Neural crest cell (in vitro differentiated cells): ENCODE data around the gene C2orf73.

DNA sequence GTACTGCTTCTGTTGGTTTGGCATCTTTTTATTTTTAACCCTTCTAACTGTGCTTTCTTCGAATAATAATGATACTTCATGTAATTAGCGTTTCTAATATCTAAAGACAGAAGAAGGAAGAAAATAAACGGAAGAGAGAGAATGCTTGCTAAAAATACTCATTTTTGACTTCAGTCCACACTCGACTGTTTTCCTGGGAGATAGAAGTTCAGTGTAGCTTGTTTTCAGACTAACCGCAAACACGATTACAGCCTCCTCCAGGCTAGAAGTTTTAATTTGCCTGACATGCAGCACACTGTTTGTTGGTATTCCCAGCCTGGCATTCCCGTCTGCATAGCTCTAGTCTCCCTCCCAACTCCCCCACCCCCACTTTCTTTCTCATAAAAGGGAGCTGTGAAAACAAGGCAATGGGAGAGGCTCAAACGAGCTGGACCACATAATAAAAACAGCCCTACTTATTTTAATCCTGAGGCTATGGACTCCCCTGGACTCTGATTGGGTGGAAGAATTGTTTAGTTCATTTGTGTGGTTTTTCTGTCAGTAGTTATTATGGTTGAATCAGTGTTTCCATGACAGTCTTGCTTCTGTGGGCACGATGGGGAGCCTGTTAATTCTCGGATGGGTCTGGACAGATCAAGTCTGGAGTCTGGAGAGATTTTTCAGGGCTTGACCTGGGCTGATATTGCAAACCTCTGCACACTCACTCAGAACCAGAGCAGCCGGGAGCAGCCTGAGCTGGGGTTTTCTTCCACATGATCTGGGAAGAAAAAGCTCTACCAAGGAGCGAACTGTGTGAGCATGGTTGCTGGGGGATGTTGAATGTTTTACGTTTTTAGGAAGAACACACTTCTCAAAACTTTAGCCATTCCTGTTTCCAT, 1.2 kb downstream of the STON1 start:
- PRO-cap: no peak

GRCh38 chr2:50144122-50144709, 887.7 kb downstream of the NRXN1 start:
- PRO-cap: unidirectional peak, minus-strand start at chr2:50144425

- PRO-cap: no peak
Observed at GRCh38 chr2:52710213-52710611, 1057.4 kb upstream of the CHAC2 start.

DNA sequence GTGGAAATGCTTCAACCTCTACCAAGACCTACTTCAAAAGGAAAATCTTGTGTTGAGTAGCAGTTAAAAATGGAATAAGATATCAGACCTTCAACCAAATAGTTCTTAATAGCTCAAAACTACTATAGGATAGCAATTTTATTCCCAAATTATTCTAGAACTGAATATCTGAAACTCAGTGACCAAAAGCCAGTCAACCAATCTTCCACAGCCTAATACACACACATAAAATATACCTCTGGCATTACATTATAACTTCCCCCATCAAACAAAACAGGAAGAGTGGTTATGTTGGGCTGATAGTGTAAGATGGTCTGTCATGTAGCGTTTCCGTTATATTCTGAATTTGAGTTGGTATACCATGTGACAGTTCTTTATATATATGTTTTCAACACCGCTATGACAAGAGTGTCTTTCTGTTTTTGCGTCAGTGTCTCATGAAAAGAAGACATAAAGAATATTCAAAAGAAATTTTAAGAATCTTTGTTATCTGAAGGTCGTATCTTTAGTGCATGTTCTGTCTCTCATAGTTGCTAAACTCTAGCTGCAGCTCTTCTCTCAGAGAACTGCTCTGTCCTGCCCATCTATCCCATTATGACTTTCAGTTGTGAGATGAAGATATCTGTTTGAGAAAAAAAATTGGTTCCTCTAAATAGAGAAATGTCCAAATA, 23.8 kb downstream of the ACYP2 start:
- PRO-cap: no peak

DNA sequence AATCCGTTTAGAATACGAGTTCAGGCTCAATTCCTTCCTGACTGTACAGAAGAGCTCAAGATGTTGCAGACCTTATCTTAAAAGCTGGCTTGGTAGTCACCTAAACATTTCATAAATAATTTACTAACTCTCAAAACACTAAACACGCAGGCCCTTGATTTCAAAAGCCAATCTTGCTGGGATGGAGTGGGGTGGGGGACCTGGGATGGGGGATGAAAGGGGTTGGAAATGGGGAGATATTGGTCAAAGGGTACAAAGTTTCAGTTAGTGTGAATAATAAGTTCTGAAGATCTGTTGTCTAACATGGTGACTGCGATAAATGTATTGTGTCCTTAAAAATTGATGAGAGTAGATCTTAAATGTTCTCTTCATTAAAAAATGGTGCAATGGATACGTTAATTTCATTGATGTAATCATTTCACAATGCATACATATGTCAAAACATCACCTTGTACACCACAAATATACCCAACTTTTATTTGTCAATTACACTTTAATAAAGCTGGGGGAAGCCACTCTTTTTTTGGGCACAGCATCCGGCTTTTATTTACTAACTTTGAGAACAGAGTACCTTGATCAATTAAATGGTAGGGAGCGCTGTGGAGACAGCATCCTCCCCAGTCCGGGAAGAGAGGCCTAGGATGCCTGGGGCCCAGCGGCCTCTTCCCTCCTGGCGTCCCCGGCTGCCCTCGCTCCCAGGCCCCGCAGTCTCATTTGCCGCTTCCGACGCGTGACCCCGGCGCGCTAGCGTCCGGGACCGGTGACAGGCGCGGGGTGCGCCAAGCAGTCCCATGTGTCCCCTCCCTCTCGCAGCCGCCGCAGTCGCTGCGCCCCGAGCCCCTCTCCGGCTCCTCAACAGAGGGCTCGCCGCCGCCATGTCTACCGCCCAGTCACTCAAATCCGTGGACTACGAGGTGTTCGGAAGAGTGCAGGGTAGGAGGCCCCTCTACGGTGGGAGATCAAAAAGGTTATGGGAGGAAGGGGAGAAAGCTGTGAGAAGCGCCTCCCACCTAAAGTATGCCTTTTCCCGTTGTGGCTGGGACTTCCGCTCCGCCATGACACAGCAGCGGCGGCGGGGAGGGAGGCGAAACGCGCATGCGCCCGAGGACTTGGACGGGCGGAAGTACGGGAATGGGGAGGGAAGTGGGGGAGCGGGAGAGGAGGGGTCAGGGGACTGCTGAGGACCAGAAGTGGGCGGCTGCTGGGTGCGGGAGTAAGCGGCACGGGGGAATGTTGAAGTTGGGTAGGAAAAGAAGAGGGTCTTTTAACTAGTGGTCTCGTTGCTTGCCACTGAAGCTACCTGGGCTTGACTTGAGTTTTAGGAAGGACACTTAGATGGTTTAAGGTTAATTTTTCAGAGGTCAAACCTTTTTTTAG, 140.7 kb downstream of the TSPYL6 start:
- PRO-cap: unidirectional peak, plus-strand start at position 583 of the sequence; bidirectional peak, plus-strand start at position 792 of the sequence, minus-strand start at position 911 of the sequence

DNA sequence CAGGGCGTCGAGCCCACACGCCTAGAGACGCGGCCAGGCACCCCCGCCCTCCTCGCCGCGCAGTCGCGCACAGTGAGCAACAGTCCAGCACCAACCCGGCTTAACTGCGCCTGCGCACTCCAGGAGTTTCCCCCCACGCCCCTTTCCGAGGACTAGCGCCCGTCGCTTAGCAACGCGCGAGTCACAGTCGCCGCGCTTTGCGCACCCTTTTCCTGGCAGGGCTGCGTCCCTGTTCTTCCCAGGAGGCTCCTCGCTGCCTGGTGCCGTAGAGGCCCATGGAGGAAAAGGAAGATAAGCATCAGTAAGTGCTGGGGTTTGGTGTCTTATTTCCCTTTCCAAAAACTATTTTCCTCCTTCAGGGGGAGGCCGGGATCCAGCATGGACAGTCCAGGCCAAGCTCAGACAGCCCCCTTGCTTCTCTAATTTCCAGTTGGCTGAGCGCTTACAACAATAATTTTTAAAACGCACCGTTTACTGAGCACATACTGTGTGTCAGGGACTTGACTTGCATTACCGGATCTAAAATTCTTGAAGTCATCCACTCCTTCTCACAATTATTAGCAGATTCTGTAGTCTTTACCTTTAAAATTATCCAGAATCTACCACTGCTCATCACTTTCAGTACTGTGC, at the start of gene C2orf73:
C2orf73 (plus strand) TSS at position 184 of the 630 bp plus-strand sequence.
- PRO-cap: bidirectional peak, plus-strand start at position 184 of the sequence, minus-strand start at position 74 of the sequence

- PRO-cap: no peak
Observed at GRCh38 chr2:54386760-54387392, 56.2 kb downstream of the C2orf73 start.

DNA sequence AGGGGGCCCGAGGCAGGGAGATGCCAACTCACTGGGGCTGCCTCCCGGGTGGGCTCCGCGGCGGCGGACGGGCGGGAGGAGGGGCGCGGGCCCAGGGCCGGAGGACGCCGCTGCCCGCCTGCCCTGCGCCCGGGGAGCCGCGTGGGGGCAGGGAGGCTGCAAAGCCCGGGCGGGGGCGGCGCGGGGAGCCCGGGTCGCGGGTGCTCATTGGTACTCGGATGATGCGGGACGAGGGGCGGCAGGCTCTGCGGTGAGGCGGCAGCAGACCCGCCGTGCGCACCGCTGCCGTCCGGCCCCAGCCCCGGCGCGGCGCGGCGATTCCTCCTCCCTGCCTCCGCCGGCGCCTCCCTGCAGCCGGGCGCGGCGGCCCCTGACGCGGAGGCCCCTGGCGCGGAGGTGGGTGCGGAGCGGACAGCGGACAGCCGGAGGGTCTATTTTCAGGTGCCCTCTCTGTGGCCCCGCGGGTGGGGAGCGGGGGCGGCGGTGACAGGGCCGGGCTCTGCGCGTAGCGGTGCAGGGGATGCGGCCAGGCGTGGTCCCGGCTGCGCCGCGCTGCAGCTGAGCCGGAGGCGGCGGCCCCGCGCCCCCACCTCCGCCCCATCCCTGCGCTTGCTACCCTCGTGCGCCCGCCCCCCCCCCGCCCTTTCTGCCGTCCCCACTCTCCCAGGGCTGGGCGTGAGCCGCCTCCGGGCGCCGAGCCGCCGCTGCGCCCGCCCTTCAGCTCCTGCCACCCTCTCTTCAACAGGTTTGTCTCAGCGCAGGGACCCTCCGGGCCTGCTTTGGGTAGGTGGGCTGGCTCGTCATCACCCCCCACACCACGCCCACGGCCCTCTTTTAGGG, 618 bp downstream of the SPTBN1 start:
- PRO-cap: bidirectional peak, plus-strand start at position 210 of the sequence, minus-strand start at position 135 of the sequence; bidirectional peak, plus-strand start at position 640 of the sequence, minus-strand start at position 554 of the sequence

DNA sequence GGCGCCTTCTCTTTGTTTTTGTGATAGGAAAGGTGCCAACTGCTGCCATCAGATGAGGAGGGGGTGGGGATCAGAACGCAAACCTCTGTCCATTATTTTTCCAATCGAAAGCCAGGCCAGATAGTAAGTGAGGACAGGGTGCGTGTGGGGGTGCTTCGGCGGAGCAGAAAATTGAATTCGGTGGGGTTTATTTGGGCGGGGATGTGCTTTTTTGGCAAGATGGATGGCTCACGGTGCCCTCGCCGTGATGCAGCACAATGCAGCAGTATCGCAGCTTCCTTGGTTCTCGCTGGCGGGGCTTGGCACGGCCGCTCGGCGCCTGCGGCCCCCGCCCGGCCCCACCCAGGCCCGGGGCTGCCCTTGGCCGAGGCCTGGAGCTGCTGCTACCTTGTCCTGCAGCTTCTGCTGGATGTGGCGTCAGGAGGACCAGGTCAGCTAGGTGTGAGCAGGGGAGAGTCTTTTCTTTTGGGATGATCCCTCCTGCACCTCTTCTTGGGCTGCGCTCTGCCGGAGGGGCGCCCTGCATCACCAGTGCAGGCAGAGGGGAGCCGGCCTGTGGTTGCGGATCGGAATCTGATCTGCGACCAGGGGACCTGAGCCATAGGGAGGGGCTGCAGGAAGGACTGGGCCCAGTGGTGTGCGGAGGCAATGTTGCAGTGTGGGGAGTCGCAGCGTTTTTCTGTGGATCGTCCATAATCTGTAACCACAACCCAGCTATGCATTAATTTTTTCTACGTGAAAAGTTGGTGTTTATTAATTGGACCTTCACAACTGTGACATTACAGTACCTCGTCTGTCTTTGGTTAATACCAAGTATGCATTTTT, 1.4 kb downstream of the SPTBN1 start:
- PRO-cap: unidirectional peak, minus-strand start at position 557 of the sequence

- PRO-cap: no peak
Observed at GRCh38 chr2:54531416-54531932, 75.3 kb downstream of the SPTBN1 start.

DNA sequence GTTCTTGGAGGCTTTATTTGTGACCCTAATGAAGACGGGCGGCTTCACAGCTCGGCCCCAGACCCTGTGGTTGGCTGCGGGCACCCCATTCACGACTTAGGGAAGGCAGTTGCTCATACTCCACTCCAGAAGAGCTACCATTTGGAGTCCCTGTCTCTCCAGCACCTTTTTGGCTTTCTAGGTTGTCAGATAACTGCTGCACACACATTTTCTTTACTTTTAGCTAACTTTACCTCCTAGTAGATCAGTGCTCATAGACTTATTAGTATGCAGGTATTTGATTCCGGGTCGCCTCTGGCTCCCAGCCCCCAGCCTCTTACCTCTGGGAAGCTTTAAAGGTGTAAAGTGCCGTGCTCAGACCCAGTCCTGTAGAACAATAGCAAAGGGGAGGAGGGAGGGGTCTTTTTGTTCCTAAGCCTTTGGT, 102.8 kb downstream of the SPTBN1 start:
- PRO-cap: no peak

DNA sequence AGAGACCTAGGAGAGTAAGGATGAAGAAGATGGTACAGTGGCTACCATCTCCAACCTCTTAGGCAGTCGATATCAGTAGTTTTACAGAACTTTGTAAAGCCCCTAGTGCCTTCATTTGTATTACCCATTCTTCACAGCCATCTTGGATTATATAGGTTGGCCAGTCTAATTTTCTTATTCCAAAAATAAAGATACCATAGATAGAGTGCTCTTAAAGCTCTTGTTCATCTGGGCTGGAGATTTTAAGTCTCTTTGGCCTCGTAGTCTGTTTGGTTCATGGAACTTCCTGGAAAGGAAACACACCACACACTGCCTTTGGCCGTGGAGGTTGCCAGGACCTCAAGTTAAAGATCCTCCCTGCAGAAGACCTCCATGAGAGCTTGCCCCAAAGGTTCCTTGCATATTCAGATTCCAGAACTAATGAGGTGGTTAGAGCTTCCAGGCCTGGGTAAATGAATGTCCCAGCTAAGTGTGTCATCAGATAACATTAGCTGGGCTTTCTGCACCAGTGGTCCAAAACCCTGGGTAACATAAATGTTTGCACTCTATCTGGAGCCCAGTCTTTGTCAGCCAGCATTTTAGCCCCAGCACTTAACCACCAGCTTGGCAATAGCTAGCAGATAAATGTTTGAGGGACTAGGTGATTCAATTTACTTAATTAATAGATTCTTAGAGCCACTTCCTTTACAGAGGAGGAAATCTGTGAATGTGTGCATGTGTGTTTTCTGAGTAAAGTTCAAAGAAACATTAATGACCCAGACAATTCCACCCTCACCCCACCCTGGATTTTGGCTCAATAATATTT, 122.2 kb upstream of the EML6 start:
- PRO-cap: no peak

- PRO-cap: no peak
Observed at GRCh38 chr2:54603041-54604005, 120.1 kb upstream of the EML6 start.

GRCh38 chr2:54604734-54605593, 118.5 kb upstream of the EML6 start:
- PRO-cap: no peak

- PRO-cap: no peak
Observed at GRCh38 chr2:54609576-54610158, 113.8 kb upstream of the EML6 start.

GRCh38 chr2:54624514-54625123, 98.8 kb upstream of the EML6 start:
- PRO-cap: no peak

DNA sequence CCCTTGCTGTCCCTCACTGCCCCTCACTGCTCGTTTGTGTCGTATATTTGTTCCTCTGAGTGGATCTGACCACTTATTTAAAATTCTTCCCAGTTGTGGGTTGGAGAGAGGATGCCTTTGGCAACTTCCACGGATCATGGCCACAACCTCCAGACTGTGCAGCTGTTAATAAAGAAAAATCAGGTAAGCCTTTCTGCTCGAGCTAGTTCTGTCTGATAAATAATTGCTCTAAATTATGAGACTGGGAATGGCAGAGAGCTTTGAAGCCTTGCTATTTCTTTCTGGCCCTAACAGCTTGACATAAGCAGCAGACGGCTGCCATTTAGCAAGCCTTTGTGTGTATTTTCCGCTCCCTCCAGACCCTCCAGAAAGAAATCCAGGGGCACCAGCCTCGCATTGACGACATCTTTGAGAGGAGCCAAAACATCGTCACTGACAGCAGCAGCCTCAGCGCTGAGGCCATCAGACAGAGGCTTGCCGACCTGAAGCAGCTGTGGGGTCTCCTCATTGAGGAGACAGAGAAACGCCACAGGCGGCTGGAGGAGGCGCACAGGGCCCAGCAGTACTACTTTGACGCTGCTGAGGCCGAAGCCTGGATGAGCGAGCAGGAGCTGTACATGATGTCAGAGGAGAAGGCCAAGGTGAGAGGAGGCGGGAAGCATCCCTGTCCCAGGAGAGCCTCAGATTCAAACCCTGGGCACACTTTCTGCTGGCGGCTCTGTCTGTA, 77.5 kb upstream of the EML6 start:
- PRO-cap: no peak

DNA sequence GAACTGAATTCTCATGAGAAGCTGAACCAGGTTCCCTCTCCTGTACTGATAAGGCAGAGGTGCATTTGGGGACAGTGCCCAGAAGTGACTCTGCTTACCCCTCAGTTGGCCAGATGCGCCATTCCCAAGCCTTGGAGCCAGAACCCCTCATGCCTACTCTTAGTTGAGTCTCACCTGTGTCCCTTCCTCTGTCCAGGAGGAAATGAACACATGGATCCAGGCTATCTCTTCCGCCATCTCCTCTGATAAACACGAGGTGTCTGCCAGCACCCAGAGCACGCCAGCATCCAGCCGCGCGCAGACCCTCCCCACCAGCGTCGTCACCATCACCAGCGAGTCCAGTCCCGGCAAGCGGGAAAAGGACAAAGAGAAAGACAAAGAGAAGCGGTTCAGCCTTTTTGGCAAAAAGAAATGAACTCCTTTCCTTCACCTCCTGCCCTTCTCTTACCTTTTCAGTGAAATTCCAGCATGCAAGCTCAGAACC, 55.3 kb upstream of the EML6 start:
- PRO-cap: no peak

DNA sequence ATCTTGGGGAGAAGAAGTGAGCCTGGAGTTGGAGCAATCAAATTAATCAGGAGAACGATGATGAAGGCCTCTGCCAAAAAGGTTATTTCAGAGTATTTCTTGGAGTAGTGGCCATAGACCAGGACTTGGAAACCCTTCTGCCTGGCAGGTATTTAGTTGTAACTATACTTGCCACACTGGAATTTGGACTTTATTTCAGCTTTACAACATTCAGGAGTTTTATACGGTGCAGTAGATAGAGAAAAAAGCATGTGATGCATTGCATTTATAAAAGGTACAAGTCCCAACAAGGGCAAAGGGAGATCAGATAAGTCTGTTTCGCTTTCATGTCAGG, 145.5 kb downstream of the RTN4 start:
- PRO-cap: no peak

DNA sequence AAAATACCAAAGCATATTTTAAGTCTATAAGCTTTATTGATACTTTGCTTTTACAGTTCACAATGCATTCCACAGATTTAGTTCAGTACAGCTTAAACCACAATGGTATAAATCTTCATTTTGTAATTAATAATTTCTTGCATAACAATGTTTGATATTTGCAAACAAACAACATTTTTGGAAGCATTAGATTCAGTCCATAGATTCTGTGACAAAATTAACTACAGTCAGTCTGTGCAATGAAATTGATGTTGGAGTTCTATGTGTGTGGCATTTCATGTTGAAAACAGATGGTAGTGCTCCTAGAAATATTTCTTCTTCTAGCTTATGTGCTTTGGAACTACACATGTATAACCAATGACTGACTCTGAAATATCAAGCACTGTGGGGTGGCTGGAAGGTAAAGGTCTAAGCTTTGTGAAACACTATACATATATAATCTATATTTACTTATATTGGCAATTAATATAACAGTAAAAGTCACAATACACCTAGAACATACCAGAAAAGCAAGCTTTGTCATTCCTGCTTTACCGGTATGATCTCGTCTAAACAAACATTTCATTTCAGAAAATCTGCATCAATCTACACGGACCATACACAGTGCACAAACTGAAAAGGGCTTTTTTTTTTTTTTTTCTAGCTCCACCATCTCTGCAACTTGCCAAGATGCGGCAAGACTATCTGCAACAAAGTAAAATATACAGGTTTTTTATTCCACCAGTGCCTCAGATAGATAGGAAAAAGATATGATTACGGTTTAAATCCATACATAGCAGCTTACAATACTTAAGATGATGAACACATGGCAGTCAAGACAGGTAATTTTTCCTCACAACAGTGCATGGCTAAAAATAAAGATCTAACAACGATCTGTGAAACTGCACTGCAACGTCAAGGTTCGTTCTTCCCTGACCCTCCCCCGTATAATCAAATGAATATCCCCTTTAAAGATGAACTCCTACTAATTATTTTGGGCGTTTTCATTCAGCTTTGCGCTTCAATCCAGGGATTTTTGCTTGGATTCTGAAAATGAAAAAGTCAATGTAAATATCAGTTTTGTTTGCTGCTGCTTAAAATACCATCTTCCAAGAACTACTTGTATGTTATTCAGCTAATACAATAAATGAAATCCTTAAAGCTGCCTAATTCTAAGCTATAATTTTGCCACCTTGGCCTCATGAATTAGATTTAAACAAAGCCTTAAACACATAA, 77.7 kb downstream of the RTN4 start:
- PRO-cap: no peak